Islet of Langerhans (tissue), 1 donor: ENCODE data around the gene PLEK.

DNA sequence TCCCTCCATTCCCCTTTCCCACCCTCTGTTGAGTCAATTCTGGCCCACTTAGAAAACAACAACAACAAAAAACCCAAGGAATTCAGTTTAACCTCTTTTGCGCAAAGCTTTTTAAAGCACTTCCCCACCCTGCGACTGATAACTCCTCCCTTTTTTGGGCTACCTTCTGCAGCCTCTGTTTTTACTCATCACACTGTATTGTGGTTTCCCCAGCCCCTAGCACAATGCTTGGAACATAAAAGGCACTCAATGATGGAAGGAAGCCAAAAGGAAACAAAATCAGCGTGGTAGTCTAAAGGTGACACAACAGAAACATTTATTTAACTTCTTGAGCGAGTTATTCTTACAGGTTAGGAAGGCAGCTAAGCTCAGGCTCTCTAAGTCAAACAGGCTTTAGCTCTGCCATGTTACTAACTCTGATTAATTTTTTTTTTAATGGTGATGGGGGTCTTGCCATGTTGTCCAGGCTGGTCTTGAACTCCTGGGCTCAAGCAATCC, 1.2 kb downstream of the CEP68 start:
- RRBS: no CpG with 5 or more reads among the region's 4 CpGs

GRCh38 chr2:65067866-65068299, 11.7 kb downstream of the CEP68 start:
- RRBS: no CpG with 5 or more reads among the region's 7 CpGs

DNA sequence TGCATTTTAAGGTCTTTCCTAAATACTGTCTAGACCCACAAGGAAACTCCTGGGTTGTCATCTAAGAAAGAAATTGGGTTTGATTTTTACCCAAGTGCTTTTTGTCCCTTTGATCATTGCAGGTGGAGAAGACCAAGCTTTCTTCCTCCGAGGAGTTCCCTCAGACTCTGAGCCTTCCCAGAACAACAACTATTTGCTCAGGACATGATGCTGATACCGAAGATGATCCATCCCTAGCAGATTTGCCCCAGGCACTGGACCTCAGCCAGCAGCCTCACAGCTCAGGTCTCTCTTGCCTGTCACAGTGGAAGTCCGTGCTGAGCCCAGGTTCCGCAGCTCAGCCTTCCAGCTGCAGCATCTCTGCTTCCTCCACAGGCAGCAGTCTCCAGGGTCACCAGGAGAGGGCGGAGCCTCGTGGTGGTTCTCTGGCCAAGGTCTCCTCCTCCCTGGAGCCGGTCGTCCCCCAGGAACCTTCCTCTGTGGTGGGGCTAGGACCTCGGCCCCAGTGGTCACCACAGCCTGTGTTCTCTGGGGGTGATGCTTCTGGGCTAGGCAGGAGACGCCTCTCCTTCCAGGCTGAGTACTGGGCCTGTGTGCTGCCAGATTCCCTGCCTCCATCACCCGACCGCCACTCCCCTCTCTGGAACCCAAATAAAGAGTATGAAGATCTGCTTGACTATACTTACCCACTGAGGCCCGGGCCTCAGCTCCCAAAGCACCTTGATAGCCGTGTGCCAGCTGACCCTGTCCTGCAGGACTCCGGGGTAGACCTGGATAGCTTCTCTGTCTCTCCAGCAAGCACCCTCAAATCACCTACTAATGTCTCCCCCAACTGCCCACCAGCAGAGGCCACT, 15.3 kb downstream of the CEP68 start:
- RRBS: 91% methylated on average over 3 of the region's 15 CpGs

GRCh38 chr2:65092699-65093332, 36.6 kb downstream of the CEP68 start:
- RRBS: no CpG with 5 or more reads among the region's 4 CpGs

DNA sequence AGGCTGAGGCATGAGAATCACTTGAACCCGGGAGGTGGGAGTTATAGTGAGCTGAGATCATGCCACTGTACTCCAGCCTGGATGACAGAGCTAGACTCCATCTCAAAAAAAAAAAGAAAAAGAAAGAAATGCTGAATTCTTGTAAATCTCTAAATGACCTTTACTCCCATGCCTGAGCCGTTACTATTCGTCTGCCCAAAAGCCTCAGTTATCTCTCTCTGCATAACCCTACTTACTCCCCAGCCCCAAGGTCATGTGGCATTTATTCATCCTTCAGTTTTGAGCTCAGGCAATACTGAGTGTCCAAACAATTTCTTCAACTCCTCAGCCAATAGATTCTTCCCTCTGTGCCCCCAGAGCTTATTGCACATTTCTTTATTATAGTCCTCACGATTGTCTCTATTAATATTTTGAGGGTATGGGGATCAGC, 28.8 kb downstream of the RAB1A start:
- RRBS: no CpG with 5 or more reads among the region's 4 CpGs

GRCh38 chr2:65129195-65129852, 582 bp downstream of the RAB1A start:
- RRBS: 3% methylated on average over 10 of the region's 32 CpGs

- RRBS: no CpG with 5 or more reads among the region's 3 CpGs
Measured at GRCh38 chr2:65170451-65171085, 40.7 kb upstream of the RAB1A start.

GRCh38 chr2:65227005-65227278, 689 bp upstream of the ACTR2 start:
- RRBS: no CpG with 5 or more reads among the region's 6 CpGs

DNA sequence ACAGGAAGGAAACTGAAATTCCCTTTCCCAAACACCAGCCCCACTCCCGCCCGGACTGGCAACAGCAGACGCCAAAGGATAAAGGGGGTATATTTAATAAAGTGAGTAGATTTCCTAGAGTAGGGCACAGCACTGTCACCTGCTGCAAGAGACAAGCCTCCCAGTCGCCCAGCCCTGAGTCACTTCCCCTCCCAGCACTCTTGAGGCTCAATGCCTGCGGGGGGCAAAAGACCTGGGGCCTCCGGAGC, 2.1 kb downstream of the SPRED2 start:
- RRBS: no CpG with 5 or more reads among the region's 6 CpGs

DNA sequence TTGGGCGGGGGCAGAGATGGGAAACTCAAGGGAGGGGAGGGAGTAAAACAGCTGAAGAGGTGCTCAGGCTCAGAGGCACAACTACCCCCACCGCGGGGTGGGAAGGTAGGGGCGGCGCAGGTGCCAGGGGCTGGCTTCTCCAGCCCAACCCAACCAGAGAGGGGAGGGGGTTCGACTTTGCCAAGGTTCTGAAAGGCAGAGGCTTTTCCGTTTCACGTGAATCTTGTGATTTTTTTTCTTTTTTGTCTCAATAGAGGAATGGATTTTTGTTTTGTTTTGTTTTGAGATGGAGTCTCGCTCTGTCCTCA, 456 bp upstream of the SPRED2 start:
- RRBS: no CpG with 5 or more reads among the region's 9 CpGs

DNA sequence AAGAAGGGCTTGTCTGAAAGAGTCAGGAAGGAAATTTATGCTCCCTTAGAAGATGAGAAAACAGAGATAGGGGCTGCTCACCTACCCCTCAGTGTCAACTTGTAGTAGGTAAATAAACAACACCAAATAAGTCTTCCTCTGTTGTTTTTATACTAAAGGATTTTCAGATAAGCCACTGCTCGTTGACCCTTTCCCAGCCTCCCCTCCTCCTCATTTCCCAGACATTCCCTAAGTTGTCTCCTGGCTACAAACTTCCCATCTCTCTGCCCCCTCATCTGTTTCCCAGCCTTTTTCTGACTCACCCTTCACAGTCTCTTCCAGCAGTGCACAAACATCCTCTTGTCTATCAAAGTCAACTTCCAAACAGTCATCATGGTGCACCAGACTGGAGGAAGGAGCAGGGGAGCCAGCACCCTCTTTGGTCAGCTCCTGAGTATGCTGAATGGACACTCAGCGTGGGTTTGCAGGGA, 26.5 kb upstream of the SPRED2 start:
- RRBS: no CpG with 5 or more reads among the region's 2 CpGs

- RRBS: no CpG with 5 or more reads among the region's 45 CpGs
Measured at GRCh38 chr2:66439616-66440664, 5.0 kb downstream of the MEIS1 start.

DNA sequence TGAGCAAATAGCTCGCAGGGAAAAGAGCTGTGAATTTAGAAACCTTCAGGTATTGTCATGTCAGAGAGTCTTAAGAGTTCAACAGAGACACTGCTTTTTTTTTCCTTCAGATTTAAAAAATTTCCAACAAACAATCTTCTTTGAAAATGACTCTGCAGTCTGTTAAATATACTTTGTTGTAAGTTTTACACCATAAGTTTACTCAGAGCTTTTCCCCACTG, 118.6 kb downstream of the MEIS1 start:
- RRBS: no CpG with 5 or more reads among the region's 1 CpG

DNA sequence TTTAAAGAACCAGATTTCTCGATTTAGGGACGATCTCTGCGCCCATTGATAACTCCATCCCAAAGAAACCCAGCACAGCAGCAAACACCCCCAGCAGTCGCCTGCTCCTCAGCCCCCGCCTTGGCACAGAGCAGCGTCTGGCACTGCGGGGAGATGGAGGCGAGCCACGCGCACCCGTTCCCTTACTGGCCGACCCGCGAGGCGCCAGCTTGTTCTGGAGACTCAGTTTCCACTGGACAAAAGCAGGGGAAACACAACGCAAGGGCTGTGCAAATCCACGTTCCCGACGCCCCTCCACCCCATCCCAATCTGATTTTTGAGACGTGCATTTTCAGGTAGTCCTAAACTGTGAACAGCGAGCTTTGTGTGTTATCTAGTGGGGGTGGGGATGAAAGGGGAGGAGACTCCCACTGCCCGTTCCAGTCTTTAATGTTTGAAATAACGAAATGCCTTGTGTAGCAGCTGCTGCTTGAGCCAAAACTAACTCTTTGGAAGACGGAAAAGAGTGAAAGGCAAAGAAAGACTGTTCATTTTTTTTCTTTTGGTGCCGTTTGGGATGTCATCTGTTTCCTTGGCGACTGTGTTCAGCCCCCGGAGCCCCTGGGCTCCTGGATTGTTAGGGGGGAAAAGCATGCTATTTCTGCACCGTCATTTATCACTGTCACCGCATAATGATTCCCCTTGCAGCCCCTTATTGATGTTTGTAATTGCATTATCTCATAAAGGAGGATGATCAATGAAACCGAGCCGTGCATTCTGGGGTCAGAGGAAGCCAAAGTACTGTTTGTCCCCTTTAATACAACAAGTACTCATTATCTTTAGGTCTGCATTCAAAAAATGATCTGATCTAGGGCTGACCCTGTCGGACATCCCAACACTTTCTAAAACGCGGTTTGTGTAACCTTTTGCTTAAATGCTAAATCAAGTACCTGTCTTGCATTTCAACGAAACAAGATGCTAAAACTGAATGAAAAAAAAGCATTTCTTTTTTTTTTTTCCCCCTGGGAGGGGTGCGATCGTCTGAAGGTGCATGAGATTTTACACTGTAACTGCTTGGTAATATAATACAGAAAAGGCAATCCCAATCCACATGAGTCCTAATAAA, 143.5 kb downstream of the MEIS1 start:
- RRBS: no CpG with 5 or more reads among the region's 37 CpGs

- RRBS: no CpG with 5 or more reads among the region's 16 CpGs
Measured at GRCh38 chr2:67260476-67261446, 136.4 kb upstream of the ETAA1 start.

DNA sequence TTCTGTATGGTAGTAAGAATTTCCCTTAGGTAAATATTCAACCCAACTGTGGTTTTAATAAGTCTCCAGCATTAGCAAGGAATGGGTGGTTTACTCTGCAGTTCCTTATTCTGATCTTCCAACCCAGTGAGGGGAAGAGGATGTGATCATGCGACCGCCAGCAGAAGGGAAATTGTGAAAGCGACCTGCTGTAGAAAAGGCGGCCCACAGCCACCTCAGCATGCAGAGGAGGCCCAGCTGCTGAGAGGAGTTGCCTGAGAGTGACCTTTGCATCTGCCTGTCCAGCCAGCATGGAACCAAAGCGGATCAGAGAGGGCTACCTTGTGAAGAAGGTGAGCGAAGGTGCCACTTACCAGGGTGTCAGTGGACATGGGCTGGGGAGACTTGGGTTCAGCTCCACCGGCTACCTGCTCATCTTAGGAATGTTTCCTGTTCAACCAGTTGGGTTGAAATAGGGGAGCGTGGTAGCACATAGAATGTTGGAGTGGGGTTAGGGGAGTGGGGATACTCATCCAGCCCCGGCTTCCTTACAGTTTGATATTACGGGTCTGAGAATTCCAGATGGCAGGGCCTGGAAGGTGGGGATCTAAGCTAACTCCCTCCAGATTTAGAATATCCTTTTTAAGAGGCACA, at the start of gene PLEK:
PLEK (plus strand) TSS at position 221 of the 633 bp plus-strand sequence.
- RRBS: no CpG with 5 or more reads among the region's 10 CpGs

- RRBS: no CpG with 5 or more reads among the region's 3 CpGs
Measured at GRCh38 chr2:68384509-68384898, 19.4 kb downstream of the PLEK start.

- RRBS: no CpG with 5 or more reads among the region's 3 CpGs
Measured at GRCh38 chr2:68388629-68389303, 23.7 kb downstream of the PLEK start.

GRCh38 chr2:68411310-68411700, 46.2 kb downstream of the PLEK start:
- RRBS: no CpG with 5 or more reads among the region's 3 CpGs

DNA sequence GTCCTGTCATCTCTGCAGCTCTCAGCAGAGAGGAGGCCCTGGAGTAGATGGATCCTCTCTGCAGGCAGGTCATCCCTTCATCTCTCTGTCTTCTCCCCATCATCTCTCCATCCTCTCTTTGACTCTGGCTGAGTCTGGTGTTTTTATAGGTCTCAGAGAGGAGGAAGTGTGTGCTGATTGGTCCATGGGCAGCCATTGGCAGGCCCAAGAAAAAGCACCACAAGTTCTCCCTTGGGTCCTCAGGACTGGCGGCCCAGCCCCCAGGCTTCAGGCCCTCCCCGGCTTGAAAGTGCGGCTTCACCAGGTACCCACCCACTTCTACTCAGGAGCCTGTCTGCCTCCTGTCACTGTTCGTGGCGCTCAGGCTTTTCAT, 34.5 kb downstream of the FBXO48 start:
- RRBS: no CpG with 5 or more reads among the region's 5 CpGs